SK-N-SH (cell line): ENCODE results near the genes C19orf44 and MED26.

- RRBS: 7% methylated on average over 4 of the region's 12 CpGs
CAGE:
- cytosol, long polyA plus RNA: no peak
- long polyA plus RNA: no peak
- nucleus, long polyA plus RNA: no peak
These were observed 395 bp downstream of the CYP4F12 start for GRCh38 chr19:15673250-15673714.

- RRBS: no CpG with 5 or more reads among the region's 3 CpGs
CAGE:
- cytosol, long polyA plus RNA: no peak
- long polyA plus RNA: no peak
- nucleus, long polyA plus RNA: no peak
These were observed 35.5 kb downstream of the CYP4F2 start for GRCh38 chr19:15862404-15862683.

GRCh38 chr19:16001645-16001980 lies 52.8 kb downstream of the OR10H4 start:
- RRBS: no CpG with 5 or more reads among the region's 8 CpGs
CAGE:
- cytosol, long polyA plus RNA: no peak
- long polyA plus RNA: no peak
- nucleus, long polyA plus RNA: no peak

DNA sequence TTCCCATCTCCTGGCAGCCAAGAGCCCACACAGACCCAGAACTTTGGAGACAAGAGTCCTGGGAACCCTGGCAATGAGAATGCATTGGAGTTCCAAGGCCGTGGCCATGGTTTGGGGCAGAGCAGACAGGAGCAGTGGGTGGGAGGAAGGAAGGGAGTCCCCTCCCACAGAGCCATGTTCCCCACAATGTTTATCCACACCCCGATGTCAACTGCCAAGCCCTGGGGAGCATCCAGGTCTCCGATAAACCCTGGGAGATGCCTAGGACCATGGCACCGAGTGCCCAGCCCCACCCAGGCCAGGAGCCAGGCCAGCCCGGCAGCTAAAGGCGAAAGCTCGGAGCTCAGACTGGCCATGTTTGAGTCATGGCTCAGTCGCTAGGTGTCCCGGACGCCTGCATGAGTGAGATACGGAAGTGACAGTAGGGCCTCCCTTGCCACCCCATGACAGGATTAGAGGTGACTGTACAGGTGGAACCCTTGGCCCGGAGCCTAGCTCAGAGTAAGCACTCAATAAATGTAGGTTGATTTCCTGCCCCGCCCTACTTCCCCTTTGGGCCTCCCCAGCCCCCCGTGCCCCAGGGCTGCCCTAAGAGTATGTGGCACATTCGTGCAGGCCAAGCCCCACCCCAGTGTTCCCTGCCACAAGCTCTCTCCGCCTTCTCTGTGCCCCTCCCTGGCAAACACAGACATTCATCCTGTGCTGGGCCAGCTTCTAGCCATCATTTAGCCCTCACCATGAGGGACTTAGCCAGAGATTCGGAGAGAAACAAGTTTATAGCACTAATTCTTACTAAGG lies 5.9 kb upstream of the TPM4 start:
- RRBS: 92% methylated on average over 8 of the region's 17 CpGs
CAGE:
- cytosol, long polyA plus RNA: no peak
- long polyA plus RNA: no peak
- nucleus, long polyA plus RNA: no peak

DNA sequence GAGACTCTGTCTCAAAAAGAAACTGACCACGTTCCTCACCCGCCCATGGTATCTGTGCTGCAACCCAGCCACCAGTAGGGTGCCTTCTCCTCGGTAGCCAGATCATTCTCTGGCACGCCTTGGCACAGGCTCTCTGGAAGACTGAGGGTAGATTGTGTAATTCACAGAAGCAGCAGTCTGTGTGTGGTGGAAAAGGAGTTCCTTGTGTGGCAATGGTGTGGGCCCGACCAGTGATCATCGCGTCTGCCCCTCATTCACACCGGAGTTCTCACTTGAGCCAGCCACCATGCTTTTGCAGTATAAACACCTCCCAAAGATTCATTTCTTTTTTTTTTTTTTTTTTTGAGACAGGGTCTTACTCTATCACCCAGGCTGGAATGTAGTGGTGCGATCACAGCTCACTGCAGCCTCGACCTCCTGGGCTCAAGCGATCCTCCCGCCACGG lies 7.2 kb downstream of the TPM4 start:
- RRBS: no CpG with 5 or more reads among the region's 13 CpGs
CAGE:
- cytosol, long polyA plus RNA: no peak
- long polyA plus RNA: no peak
- nucleus, long polyA plus RNA: no peak

DNA sequence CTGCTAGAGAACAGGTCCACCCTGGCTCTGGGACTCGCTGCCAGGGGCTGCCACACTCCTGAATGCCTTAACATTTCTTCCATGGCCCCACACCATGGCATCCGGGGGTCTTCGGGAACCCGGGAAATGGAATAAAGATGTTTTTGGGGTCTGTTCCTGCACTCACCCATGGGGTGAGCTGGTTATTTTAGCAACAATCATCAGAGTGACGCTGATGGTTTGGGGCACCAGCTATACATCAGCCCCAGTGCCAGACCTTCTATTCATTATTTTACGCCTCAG lies 14.2 kb downstream of the HSH2D start:
- RRBS: no CpG with 5 or more reads among the region's 6 CpGs
CAGE:
- cytosol, long polyA plus RNA: no peak
- long polyA plus RNA: no peak
- nucleus, long polyA plus RNA: no peak

- RRBS: 89% methylated on average over 2 of the region's 28 CpGs
CAGE:
- cytosol, long polyA plus RNA: no peak
- long polyA plus RNA: no peak
- nucleus, long polyA plus RNA: no peak
These were observed 8.9 kb downstream of the AP1M1 start for GRCh38 chr19:16206201-16207426.

DNA sequence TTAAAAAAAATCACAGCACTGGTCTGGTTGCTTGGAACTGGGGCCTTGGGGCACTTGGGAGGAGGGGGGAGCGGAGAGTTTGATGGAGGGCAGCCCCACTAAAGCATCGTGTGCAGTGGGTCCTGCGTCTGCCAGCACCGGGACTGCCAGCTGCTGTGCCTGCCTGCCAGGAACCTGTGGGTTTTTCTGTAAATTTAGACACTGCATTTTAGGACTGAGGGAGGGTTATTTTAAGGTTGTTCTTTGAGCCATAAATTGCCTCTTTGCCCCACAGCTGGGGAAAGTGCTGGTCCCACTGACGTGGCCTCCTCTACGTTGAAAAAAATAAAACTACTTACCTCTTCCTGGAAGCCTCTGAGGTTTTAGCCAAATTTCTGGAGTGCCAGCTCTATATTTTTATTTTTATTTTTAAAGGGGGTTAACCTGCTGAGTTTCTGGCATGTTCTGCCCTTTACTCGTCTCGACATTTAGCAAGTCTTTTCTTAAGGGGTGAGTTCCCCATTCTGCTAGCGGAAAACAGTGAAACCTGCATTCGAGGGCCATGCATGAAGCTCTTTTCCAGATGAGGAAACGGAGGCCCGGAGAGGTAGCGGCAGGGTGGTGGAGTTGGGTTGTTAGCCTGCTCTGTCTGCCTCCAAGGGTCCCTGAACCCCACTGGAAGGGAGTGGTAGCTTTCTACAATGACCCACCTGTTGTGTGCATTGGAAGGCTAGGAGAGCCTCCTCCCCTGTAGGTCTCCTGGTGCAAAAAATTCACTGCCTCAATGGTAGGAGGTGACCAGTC lies 3.1 kb downstream of the KLF2 start:
- RRBS: no CpG with 5 or more reads among the region's 13 CpGs
CAGE:
- cytosol, long polyA plus RNA: no peak
- long polyA plus RNA: no peak
- nucleus, long polyA plus RNA: no peak

GRCh38 chr19:16381859-16382568 lies 57.4 kb downstream of the KLF2 start:
- RRBS: 92% methylated on average over 4 of the region's 25 CpGs
CAGE:
- cytosol, long polyA plus RNA: no peak
- long polyA plus RNA: no peak
- nucleus, long polyA plus RNA: no peak

- RRBS: no CpG with 5 or more reads among the region's 12 CpGs
CAGE:
- cytosol, long polyA plus RNA: no peak
- long polyA plus RNA: no peak
- nucleus, long polyA plus RNA: no peak
These were observed 55.0 kb downstream of the EPS15L1 start for GRCh38 chr19:16416497-16417444.

- RRBS: 1% methylated on average over 9 of the region's 84 CpGs
CAGE:
- cytosol, long polyA plus RNA: no peak
- long polyA plus RNA: no peak
- nucleus, long polyA plus RNA: no peak
These were observed at the start of gene C19orf44 for GRCh38 chr19:16495716-16497179. TSS of gene C19orf44 (plus strand) at chr19:16496394.

DNA sequence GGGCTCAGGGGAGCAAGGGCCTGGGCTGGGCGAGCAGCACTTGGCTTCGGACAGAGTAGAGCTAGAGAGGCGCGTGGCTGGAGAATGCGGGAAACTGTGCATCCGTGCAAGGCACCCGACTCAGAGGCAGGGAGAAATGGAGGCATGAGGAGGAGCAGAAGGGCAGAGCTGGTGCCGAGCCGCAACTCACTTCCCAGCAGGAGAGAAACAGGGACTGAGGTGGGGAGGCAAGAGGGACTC lies 10.8 kb downstream of the CHERP start:
- RRBS: no CpG with 5 or more reads among the region's 9 CpGs
CAGE:
- cytosol, long polyA plus RNA: no peak
- long polyA plus RNA: no peak
- nucleus, long polyA plus RNA: no peak

- RRBS: no CpG with 5 or more reads among the region's 19 CpGs
CAGE:
- cytosol, long polyA plus RNA: no peak
- long polyA plus RNA: no peak
- nucleus, long polyA plus RNA: no peak
These were observed 13.7 kb upstream of the SLC35E1 start for GRCh38 chr19:16585598-16586592.

DNA sequence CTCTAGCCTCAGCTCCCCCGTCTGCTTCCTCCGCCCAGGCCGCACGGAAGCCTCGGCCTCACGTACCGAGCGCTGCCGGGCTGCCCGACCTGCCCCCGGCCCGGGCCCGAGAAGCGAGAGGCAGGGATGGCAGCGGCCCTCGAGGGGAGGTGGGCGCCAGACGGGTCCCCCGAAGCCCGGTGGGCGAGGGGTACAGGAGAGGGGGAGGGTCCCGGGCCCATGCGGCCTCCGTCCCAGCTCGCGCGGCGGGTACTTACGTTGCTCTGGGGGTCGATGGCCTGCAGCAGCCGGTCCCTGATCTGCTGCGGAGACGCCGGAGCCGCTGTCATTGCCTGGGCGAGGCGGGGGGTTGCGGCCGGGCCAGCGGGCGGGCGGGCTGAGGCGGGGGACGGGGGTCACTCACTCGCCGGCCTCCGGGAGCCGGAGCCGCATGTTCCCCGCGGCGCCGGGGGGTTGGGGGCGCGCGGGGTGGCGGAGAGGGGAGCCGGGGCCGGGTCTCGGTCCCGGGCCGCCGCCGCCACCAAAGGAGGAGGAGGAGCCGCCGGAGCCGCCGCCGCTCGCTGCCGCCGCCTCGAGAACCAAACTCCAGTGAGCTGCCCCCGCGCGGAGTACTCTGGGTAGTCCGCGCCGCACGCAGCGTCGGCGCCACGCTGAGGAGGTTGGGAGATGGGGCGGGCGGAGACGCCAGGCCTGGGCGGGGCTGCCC lies at the start of gene MED26:
Gene MED26, minus strand, starts transcription at position 590 of the 706 bp plus-strand sequence.
- RRBS: 2% methylated on average over 41 of the region's 88 CpGs
CAGE:
- cytosol, long polyA plus RNA: no peak
- long polyA plus RNA: no peak
- nucleus, long polyA plus RNA: no peak

GRCh38 chr19:16628683-16629714 lies 995 bp upstream of the MED26 start:
- RRBS: 0% methylated on average over 1 of the region's 57 CpGs
CAGE:
- cytosol, long polyA plus RNA: no peak
- long polyA plus RNA: no peak
- nucleus, long polyA plus RNA: no peak

DNA sequence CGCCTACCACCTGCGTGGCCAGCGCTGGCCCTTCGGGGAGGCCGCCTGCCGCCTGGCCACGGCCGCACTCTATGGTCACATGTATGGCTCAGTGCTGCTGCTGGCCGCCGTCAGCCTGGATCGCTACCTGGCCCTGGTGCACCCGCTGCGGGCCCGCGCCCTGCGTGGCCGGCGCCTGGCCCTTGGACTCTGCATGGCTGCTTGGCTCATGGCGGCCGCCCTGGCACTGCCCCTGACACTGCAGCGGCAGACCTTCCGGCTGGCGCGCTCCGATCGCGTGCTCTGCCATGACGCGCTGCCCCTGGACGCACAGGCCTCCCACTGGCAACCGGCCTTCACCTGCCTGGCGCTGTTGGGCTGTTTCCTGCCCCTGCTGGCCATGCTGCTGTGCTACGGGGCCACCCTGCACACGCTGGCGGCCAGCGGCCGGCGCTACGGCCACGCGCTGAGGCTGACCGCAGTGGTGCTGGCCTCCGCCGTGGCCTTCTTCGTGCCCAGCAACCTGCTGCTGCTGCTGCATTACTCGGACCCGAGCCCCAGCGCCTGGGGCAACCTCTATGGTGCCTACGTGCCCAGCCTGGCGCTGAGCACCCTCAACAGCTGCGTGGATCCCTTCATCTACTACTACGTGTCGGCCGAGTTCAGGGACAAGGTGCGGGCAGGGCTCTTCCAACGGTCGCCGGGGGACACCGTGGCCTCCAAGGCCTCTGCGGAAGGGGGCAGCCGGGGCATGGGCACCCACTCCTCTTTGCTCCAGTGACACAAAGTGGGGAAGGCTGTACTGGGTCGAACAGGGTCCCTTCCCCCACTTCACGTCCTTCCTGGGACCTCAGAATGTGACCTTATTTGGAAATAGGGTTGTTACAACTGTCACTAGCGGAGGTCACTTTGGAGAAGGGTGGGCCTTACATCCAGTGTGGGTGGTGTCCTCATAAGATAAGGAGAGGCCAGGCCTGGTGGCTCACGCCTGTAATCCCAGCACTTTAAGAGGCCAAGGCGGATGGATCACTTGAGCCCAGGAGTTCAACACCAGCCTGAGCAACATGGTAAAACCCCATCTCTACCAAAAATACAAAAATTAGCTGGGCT lies 1.4 kb downstream of the F2RL3 start:
- RRBS: 91% methylated on average over 21 of the region's 66 CpGs
CAGE:
- cytosol, long polyA plus RNA: no peak
- long polyA plus RNA: no peak
- nucleus, long polyA plus RNA: no peak

- RRBS: no CpG with 5 or more reads among the region's 15 CpGs
CAGE:
- cytosol, long polyA plus RNA: no peak
- long polyA plus RNA: no peak
- nucleus, long polyA plus RNA: no peak
These were observed 15.5 kb upstream of the CPAMD8 start for GRCh38 chr19:17042012-17042549.

- RRBS: no CpG with 5 or more reads among the region's 10 CpGs
CAGE:
- cytosol, long polyA plus RNA: no peak
- long polyA plus RNA: no peak
- nucleus, long polyA plus RNA: no peak
These were observed 41.3 kb downstream of the MYO9B start for GRCh38 chr19:17116779-17117428.

- RRBS: no CpG with 5 or more reads among the region's 16 CpGs
CAGE:
- cytosol, long polyA plus RNA: no peak
- long polyA plus RNA: no peak
- nucleus, long polyA plus RNA: no peak
These were observed 37.1 kb upstream of the USE1 start for GRCh38 chr19:17177943-17178494.

DNA sequence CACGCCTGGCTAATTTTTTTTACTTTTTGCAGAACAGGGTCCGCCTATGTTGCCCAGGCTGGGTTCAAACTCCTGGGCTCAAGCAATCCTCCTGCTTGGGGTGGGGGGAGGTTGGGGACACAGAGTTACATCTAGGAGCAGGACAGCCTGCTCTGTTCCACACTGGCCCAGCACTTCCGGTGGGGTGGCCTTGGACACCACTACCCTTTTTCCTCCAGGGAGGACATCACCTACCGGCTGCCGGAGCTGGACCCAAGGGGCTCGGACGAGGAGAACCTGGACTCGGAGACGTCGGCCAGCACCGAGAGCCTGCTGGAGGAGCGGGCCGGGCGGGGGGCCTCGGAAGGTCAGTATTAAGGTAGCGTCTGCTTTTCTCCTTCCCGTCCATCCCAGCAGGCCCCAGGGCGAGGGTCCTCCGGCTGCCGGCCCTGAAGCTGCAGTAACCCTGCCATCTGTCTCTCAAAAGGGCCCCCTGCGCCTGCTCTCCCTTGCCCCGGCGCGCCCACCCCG lies 3.7 kb upstream of the USE1 start:
- RRBS: 94% methylated on average over 18 of the region's 25 CpGs
CAGE:
- cytosol, long polyA plus RNA: no peak
- long polyA plus RNA: no peak
- nucleus, long polyA plus RNA: no peak